Neutrophil (primary cell): ENCODE measurements around the genes COMMD8, SPATA18 and USP46.

DNA sequence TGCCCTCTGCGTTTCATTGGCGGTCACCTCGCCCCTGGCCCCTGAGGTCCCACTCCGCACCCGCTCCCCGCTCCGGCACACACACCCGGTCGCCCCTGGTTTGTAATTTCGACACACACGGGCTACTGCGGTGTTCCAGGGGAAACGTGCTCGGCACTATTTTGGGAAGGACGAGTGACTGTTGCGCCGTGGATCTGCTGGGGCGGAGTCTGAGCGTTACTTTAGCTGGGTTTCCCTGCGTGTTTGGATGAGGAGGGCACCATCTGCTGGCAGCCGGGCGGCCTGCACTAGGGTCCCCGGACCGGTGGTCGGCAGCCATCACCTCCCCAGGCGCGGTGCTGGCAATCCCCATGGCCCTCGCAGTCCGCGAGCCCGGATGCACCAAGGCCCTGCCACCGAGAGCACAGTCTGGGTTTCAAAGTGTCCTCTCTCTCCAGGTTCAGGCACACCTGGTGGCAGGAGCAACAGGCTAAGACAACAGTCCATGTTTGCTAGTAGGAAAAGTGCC is 1.2 kb downstream of the GABRB1 start:
- PRO-cap, result no peak

DNA sequence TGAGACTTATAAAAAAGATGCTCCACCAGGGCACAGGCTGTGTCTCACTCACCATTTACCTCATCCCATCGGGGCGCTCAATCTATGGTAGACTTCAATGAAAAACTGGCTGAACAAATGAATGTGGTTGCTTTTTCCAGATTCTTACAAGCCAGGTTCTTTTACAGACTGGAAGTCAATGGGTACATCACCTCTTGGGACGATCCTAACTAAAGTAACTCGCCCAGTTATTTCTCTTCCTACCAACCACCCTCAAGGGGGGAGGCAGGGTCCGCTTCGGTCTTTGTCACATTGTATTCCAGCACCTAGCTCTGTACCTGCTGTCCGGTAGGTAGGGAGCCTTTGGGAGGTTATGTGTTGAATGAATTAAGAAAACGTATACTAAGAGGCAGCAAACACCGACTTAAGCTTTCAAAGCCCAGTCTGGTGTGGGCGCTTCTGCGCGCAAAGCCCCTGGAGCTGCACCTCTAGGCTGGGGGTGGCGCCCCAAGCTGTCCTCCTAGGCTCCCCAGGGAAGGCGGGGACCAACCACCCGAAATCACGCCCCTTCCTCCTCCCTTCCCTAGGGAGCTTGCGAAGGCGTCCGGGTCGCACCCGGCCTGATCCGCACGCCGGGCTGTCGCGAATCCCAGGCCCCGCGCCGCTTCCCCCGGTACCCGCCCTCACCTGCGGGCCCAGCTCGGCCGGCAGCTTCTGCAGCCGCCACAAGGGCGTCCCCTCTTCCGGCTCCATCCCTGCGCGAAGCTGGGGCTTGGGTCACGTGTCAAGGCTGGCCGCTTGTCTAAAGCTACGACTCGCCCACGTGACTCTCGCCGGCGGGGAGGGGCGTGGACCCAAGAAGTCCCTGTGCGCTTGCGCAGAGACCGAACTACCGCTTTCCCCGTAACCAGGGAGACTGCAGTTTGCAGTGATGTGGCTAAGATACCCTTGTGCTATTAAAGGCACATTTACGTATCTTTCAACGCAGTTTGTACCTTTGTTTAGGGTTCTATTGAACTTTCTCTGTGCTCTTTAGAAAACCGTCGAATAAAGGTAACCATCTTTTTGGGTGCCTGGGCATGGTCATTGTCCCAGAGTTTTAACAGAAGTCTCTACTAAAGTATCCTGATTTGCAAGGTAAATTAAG is at the start of gene COMMD8:
Gene COMMD8, minus strand, starts transcription at position 783 of the 1,126 bp plus-strand sequence.
- PRO-cap, result unidirectional peak, minus-strand start at position 695 of the sequence; unidirectional peak, minus-strand start at position 736 of the sequence

- PRO-cap, result no peak
Measured at GRCh38 chr4:48019241-48019832, 2.8 kb downstream of the NIPAL1 start.

- PRO-cap, result no peak
Measured at GRCh38 chr4:48127369-48128542, 6.3 kb downstream of the TXK start.

- PRO-cap, result no peak
Measured at GRCh38 chr4:48150082-48150817, 16.2 kb upstream of the TXK start.

DNA sequence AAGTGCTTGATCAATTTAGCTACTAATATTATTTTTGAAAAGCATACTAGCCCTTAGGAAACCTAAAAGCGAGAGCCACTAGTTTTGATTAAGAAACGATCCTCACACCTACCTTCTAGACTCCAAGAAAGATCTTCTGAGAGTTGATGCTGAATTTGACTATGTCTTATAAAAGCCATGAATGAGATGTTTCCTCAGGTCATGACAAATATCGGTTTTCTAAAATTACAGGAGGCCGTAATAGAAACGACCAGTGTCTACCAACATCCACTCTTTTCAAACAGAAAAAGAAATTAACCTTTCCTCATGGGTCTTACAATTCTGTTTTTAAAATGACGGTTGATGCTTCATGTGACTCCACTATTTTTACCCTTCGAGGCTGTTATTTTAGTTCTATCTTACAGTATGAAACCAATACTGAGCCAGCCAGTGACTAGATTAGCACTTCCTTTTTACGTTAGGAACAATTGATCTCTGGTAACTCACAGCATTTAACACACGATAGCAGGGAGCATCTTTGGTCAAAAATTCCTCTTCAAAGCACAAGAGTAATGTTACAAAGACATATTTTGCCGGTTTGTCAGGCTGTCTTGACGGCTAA is 62.6 kb upstream of the TXK start:
- PRO-cap, result no peak

DNA sequence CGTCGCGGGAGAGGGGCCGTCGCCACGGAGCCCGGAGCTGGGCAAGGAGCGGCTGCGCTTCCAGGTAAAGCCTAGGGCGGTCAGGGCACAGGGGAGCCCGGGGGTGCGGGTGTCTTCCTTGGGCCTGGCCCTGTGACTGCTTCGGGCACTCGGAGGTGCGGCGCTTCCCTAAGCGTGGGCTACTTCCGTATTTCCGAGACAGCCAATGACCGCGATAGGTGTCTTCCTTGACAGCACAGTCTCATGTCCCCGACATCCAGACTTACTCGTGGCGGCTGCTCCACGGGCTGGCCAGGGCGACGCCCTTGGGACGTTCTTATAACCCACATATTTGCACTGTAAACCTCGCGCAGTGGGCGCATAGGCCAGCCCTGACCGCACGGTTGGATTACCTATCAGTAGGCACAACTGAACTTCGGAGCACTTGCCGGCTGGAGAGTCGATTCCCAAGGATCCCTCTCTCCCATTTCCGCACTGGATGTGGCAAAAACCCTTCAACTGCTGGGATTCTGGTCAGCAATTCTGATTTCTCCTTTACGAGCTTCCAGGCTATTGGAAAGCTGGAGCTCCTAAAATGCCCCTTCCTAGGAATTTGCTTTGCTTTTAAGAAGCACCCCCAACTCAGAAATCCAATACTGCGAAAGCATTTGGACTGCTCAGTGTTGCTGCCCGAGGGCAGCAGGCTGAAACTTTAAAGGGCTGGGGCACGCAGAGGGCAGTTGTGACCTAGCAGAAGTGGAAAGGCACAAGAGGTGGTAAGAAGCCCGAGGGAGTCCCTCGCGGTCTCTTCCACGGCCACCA is 1.3 kb downstream of the ZAR1 start:
- PRO-cap, result no peak

- PRO-cap, result no peak
Measured at GRCh38 chr4:48902313-48902886, 4.2 kb downstream of the OCIAD2 start.

DNA sequence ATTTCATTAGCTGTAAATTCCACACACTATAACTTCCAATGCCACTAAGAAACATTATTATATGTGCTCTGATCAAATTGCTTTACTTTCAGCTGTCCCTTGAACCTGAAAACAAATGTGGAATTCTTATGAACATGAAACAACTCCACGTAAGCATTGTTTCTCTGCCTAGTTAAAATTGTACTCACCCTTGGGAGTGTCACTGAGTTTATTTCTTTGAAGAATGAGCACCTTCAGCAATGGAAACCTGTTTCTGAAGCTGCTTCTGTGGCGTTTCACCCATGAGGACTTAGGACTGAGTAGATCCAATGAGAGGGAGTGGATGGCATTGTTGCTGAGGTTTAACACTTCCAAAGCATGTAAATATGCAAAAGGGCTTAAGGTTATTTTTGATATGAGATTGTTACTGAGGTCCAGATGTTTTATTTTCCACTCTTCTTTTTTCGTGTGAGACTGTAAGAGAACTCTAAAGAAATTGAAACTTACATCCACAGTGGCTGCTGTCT is 3.2 kb downstream of the LRRC66 start:
- PRO-cap, result no peak

DNA sequence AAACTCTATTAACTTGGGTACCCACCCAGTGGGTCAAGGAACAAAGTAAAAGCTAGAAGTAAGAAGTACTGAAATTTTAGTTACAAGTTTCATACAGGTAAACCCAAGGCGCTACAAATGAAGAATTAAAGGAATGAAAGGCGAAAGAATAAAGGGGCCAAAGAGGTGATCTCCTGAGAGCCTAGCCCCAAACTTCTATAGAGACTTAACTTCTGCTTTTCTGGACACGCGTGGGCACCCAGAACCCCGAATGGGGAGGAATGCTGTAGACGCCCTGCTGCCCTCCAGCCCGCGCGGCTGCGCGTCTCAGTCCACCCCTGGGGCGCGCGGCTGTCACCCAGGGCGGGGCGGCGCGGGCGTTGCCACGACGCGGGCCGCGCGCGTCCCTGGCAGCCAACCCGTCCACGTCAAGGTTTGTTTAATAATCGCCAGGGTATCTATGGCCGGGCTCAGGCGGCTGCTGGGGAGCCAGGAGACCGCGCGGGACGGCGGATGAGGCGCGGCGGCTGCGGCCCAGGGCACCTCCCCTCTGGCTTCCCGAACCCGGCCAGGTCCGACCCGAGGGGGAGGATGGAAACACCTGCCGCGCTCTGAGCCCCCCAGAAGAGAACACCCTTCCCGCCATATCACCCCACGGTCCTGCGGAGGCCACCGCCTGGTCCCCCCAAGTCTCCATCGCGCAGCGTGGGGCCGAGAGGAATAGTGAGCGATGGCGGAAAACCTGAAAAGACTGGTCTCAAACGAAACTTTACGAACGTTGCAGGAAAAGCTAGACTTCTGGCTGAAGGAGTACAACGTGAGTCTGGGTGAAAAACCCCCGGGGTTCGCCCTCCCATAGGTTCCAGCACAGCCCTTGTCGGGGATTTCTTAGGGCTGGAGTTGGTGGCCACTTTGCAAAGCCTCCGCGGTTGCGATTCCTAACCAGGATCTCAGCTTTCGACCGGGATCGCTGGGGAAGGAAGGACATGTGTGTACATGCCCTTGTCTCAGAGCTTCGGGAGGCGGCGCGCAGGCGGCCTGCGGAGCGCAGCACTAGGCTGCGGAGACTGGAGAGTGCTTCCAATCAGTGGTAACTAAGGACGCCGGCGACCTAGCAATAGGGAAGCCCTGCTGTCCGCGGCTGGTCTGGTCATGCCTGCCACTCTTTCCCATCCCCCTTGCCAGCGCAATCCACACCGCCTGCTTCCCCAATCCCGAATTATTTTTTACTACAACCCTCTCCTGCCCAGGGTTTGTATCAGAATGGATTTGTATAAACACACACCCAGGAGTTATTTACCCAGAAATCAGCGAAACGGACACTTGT is at the start of gene SPATA18:
Gene SPATA18, plus strand, starts transcription at position 309 of the 1,306 bp plus-strand sequence.
- PRO-cap, result no peak

- PRO-cap, result no peak
Measured at GRCh38 chr4:52546986-52547288, 112.2 kb downstream of the USP46 start.

DNA sequence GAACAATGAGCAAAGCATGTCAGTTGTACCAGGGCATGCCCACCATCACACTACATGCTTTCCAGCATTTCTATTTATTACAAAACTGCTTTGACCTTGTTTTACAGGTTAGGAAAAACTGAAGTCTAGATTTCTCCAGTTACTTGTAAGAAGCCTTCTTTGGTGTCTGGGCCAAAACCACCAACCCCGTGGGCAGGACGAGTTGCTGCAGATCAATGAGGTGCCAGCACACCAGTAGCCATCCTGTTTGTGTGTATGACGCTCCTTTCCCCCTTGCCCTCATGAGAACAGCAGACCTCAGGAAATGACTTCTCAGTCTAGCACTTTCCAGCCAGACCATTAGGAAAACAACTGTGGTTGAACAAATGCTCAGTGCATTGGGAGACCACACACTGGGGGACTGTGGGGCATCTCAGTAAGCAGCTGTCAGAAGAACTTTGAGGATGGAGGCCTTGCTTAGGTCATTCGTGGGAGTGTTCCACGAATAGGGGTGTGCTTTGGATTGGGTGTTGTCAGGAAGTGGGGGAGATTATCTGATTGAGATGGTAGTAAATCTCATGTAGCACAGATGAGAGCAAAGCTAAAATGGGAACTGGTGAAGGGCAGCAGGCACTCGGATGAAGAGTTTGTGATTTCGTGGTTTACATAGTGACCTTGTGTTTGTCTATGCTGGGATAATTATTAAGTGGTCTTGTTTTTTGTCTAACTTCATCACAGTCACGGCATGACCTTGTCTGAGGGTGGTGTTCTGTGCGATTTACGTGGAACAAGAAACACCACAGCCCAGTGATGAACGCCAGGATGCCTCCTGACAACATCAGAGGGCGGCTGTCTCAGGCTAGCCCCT is 70.3 kb downstream of the USP46 start:
- PRO-cap, result no peak

DNA sequence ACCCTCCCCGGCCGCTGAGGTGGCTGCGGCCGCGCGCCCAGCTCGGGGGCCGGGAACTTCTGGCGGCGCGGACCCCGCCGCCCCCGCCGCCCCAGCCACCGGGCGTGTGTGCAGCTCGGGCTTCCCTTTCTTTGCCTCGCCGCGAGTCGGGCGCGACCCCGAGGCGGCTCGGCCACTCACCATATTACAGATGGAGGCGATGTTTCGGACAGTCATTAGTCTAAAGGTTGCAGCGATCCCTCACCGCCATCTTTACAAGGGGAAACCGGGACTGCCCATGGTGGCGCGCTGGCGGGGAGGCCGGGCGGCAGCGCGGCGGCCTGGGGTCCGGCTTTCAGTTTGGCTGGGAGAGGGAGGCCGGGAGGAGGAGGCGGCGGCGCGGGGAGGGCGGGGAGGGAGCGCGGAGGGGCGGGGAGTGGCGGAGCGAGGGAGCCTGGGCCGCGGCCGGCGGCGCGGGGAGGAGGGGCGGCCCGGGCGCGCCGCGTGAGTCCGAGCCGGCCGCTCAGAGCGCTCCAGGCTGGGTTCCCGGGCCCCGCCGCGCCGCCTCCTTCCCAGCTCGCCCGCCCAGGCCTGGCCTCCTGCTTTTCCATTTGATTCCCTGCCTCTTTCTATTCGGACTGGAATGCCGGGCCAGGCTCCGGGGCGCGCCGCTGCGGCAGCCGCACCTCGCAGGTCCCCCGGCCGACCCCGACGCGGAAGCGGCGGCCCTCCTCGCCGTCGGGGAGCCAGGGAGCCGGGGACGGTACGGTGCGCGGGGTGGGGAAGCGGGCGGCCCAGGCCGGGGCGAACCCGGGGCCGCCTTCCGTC is at the start of gene USP46:
Gene USP46, minus strand, starts transcription at position 367 of the 807 bp plus-strand sequence.
- PRO-cap, result no peak

DNA sequence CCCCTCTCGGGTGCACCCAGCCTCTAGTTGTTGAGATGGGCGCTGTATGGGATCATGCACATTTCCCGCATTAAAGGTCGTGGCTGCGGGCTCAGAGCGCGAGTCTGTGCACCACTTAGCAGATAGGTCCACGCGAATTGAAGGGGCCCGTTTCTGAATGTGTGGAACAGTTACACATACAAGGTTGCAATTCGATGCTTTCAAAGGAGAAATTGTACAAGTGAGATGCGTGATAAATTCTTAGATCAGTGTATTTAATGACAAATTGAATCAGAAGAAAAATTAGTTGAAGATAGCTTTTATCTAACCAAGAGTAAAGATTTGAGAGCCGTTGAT is 1.0 kb upstream of the USP46 start:
- PRO-cap, result no peak

- PRO-cap, result unidirectional peak, plus-strand start at chr4:52722559
Measured at GRCh38 chr4:52721688-52723036, 29.1 kb downstream of the ERVMER34-1 start.

DNA sequence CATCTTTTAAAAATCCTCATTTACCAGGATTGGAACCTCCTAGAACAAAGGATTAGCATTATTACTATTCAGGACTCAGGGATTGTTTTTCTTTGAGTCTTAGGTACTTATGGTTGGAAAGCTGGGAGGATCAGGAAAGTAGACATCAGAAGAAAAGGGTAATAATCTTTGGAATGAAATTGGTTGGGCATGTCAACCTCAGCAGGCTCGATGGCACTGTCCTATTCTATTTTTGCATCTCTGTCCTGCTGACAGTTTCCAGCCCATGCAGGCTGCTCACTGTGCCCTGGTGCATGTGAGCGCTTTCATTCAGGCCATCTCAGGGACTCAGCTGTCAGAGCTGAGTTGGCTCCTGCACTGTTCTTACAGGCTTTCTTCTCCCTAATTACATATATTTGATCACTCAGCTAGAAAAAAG is 84.6 kb downstream of the RASL11B start:
- PRO-cap, result no peak

- PRO-cap, result no peak
Measured at GRCh38 chr4:53478472-53479053, 101.1 kb downstream of the FIP1L1 start.

DNA sequence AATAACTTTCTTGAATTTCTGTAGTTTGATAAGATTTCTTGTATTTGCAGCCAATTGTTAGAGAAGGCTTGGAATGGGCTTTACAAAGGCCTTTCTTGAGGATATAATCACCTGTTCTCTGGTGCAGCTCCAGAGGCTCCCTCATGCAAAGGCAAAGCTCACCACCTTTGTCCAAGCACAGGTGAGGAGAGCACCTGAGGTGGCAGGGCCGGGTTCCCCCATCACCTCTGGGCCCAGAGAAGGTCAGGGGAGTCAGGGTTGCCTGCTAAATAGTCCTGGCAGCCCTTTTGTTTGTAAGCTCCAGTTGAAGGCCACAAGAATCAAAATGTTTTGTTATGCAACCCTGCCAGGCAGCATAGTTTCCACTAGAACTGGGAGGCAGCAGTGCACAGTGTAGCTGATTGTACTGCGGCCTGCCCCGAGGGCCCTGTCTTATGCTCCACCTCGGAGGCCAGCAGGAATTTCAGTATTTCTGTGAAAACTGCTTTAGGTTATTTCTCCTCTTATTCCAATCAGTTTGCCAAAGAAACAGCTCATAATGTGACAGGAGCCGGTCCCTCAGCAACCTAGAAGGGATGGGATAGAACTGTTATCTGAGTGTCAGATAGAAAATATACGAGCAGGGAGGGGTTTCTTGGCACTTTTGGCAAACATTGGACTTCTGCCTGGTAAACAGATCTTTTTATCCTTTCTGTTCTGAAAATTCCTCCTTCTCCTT is 93.8 kb downstream of the LNX1 start:
- PRO-cap, result no peak

DNA sequence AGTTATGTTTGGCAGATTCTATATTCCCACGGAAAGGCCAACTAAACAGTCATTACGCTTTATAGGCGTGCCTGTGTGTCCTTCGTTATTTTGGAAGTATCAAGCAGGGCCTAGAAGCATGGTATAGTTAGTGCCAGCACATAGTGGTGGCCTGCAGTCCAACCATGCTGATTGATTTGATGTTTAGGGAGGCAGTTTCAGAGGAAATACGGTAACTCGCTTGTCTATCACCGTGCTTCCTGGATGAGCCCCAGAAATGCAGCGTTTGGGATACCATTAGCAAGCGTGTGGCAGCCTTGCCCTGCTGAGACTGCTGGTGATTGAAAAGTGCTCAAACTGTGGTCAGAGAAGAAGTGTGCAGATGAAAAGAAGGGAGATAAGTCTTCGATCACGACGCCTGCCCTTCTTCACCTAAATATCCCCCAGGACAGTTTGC is 158.5 kb downstream of the CHIC2 start:
- PRO-cap, result no peak

DNA sequence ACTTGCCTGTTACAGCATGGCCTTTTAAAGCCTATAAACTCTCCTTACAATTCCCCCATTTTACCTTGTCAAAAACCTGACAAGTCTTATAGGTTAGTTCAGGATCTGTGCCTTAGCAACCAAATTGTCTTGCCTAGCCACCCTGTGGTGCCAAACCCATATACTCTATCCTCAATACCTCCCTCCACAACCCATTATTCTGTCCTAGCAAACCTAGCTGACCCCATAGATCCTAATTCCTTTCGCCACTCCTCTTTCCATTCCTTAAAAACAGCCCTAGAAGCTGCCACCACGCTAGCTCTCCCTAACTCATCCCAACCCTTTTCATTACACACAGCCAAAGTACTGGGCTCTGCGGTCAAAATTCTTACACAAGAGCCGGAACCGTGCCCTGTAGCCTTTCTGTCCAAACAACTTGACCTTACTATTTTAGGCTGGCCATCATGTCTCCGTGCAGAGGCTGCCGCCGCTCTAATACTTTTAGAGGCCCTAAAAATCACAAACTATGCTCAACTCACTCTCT is 41.5 kb downstream of the CHIC2 start:
- PRO-cap, result no peak